Ishikawa (cell line): ENCODE measurements around the gene SYT17.

GRCh38 chr16:15948748-15949013 lies 735 bp upstream of the ABCC1 start:
- RRBS: no CpG with 5 or more reads among the region's 8 CpGs

- RRBS: 28% methylated on average over 5 of the region's 17 CpGs
Measured at GRCh38 chr16:16009204-16010244, 60.1 kb downstream of the ABCC1 start.

GRCh38 chr16:16028239-16028857 lies 78.9 kb downstream of the ABCC1 start:
- RRBS: 57% methylated on average over 4 of the region's 16 CpGs

GRCh38 chr16:16062402-16062918 lies 113.0 kb downstream of the ABCC1 start:
- RRBS: no CpG with 5 or more reads among the region's 12 CpGs

DNA sequence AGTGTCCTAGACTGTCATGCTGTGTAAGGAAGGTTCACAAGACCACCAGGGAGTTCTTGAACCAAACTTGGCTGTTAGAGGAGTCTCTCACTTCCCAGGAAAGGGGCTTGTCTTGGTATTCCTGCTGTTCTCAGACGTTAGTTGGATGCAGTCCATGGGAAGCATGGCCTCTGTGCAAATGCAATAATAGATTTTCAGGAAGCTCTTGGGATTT lies 425.8 kb downstream of the NPIPA7 start:
- RRBS: no CpG with 5 or more reads among the region's 1 CpG

DNA sequence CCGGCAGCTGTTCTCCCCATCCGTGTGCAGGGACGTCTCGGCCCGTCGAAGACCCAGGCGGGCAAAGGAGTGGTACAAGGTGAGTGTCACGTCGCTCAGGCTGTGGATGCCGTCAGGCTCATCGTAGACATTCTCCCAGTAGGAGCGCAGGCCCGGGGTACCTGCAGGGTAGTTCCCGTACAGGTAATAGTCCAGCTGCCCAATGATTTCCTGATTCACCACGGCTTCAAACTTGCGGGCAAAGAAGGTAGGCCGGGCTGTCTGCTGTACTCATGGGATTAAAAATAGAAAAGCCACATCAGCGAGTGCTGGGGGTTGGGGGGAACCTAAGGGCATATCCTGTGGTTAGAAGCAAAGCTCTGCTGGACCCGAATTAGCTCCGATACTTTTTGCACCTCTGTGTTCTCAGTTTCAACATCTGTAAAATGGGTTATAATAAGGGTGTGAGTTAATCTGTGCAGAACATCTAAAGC lies 336.3 kb downstream of the XYLT1 start:
- RRBS: 4% methylated on average over 5 of the region's 20 CpGs

DNA sequence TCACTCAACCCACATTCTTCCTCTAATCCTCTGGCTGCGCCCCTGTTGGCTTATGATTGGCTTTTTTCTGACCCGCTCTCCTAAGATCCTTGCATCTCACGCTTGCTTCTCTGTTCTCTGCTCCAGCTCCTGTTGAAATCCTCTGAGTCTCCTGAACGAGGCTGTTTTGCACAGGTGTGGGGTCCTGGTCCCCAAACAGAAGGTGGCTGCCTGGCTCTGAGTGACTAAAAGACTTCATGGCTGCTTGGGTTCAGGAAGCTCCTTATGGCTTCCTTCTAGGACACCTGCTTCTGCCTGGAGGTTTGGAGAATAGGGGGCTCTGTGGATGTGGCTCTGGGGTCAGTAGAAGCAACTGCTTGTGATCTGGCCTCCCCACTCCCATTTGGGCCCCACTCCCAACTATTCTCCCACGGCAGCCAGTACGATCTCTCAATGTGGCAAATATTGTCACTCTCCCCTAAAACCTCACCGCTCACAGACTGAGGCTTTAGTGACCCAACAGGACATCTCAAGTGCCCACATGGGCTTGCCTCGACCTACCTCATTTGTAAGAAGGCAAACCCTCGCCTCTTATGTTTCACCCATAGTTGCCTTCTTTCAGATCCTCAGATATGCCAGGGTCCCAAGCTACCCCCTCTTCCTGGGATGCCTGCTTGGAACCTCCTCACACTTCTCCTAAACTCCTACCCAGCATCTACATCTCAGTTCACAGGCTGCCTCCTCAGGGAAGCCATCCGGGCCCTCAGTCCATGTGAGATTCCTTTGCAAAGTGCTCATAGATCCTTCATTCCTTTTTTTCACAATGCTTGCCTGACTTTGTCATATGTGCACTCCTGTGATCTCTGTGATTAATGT lies 282.7 kb downstream of the XYLT1 start:
- RRBS: no CpG with 5 or more reads among the region's 10 CpGs

DNA sequence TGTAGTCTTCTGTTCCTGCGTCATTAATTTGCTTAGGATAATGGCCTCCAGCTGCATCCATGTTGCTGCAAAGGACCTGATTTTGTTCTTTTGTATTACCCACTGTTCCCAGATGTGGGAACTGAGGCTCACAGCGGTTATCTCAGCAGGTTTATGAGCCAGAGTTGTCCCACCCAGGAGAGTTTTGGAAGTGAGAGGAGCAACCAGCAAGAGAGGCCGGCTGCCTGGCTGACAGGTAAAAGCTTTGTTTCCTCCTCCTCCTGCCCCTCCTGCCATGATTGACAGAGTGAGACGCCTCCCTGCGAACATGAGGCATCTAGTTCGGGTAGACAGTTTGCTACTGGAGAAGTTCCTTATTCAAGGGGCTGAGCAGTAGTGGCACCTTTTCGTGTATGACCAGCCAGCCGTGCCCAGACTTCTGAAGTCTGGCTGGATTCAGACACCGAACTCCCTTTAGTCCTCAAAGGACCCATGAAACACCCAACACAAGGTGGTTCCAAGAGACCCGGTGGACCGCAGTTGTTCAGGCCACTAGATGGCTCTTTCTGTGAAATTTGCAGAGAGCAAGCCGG lies 192.9 kb downstream of the XYLT1 start:
- RRBS: 5% methylated on average over 3 of the region's 12 CpGs

GRCh38 chr16:17405021-17405980 lies 65.5 kb downstream of the XYLT1 start:
- RRBS: 3% methylated on average over 6 of the region's 27 CpGs

DNA sequence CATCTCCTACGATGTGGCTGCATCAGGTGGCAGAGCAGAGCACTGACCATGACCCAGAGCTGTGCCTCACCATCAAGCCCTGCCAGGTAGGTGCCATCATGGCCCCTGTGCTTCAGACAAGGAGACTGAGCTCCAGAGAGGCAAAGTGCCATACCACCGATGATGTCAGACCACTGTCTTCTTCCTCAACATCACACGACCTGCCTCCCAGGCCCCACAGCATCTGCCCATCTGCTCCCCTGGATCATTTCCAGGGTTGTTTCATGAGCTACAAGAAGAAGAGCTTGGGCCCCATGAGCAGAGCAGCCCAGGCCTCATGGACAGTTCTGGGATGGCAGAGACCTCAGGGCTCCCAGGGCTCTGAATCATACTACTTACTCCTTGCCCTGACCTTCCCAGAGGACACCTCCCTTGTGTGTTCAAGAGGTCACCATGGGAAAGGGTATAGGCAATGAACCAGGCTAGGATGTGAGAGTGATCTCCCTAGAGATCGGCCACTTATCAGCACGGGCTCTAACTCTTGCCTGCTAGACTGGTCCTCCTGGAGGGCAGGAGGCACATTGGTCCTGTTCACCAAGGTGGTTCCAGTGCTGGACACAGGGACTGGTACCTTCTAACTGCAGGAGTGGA lies 9.8 kb downstream of the XYLT1 start:
- RRBS: no CpG with 5 or more reads among the region's 5 CpGs

GRCh38 chr16:17529915-17530468 lies 59.2 kb upstream of the XYLT1 start:
- RRBS: no CpG with 5 or more reads among the region's 6 CpGs

- RRBS: no CpG with 5 or more reads among the region's 7 CpGs
Measured at GRCh38 chr16:18535290-18535791, 26.6 kb downstream of the NOMO2 start.

DNA sequence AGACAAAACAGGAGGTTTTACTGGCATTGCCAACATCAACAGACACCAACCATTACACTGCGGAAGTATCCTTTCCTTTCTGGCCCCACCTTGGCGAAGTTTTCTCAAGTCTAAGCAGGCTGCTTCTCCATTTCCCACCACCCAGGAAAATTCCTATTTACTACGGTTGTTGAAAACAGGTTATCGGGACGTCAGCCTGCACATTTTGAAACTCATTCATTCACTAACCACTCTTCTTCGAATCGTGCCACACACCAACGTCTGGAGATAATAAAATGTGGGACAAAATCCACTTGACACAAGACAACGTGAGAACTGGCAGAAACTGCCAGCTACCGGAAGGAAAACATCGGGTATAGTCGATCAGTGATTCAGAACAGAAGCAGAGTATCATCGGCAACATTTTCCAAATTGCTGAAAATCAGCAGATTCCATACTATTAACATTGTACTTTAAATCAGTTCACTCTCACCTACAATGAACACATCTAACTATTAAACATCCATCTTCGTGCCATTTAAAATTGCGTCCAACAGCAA lies 935 bp downstream of the RPS15A start:
- RRBS: no CpG with 5 or more reads among the region's 15 CpGs

- RRBS: no CpG with 5 or more reads among the region's 5 CpGs
Measured at GRCh38 chr16:18791243-18791595, 1.1 kb upstream of the RPS15A start.

DNA sequence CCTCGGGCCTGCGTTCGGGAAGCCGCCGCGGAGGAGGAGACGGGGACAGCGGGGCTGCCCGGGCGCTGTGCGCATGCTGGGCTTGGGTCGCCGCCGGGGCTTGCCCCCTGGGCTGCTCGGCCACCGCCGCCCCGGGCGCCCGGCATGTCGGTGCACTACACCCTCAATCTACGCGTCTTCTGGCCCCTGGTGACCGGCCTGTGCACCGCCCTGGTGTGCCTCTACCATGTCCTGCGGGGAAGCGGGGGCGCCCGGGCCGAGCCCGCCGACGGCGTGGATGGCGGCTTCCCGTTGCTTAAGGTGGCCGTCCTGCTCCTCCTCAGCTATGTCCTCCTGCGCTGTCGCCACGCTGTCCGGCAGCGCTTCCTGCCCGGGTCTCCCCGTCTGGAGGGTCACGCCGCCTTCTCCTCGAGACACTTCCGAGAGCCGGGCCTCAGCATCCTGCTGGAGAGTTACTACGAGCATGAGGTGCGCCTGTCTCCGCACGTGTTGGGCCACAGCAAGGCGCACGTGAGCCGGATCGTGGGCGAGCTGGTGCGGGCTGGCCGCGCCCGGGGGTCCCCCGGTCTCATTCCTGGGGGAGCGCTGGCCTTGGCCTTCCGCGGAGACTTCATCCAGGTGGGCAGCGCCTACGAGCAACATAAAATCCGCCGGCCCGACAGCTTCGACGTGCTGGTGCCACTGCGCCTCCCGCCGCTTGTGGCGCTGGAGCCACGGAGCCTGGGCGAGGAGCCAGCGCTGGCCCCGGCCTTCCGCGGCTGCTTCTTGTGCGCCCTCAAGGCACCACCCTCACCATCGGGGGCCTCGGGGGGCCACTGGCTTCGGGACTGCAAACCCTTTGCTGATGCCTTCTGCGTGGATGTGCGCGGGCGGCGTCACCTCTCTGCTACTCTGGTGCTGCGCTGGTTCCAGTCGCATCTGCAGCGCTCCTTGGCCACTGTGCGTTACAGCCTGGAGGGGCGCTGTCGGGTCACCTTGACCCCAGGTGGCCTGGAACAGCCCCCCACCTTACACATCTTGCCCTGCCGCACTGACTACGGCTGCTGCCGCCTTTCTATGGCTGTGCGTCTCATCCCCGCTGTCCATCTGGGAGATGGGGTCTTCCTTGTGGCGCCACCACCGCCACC lies 917 bp downstream of the ITPRIPL2 start:
- RRBS: 35% methylated on average over 58 of the region's 105 CpGs

DNA sequence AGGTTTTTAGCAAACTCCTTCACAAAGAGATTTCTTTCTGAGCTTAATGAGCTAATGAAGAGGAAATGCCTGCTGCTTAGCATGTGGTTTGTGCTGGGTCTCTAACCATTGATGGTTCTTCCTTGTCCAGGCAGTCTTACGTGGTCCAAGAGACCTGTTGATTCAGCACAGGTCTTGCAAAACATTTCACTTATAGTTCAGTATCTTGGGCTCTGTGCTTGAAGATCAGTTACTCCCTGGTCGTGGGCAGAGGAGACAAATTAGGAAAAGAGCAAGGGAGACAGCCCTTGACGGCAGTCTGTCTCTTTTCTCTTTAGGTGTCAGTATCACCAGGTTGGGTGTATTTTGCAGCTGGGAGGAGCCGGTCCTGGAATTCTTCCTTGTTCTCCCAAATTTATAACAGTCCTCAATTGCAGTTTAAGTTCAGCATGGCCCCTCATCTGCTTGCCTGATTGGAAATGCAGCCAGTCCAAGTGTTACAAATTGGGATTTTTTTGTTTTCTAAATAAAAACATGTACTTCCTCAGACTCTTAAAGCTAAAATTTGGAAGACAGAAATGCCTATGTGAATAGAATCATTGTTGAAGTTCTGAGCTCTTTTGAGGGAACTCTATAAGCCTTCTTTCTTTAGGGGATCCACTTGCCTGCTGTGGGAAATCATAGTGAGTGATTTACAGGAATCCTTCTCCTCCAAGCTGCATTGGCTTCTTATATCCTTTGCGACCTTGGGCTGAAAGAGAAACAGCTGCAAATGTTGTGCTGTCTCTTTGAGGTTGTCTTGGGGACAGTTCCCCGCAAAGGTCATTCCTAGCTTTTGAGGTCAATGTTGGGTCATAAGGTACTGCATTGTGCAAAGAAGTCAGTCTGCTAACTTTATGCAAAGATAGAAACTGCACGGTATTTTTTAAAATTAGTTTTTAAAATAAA lies 3.6 kb downstream of the ITPRIPL2 start:
- RRBS: no CpG with 5 or more reads among the region's 7 CpGs

DNA sequence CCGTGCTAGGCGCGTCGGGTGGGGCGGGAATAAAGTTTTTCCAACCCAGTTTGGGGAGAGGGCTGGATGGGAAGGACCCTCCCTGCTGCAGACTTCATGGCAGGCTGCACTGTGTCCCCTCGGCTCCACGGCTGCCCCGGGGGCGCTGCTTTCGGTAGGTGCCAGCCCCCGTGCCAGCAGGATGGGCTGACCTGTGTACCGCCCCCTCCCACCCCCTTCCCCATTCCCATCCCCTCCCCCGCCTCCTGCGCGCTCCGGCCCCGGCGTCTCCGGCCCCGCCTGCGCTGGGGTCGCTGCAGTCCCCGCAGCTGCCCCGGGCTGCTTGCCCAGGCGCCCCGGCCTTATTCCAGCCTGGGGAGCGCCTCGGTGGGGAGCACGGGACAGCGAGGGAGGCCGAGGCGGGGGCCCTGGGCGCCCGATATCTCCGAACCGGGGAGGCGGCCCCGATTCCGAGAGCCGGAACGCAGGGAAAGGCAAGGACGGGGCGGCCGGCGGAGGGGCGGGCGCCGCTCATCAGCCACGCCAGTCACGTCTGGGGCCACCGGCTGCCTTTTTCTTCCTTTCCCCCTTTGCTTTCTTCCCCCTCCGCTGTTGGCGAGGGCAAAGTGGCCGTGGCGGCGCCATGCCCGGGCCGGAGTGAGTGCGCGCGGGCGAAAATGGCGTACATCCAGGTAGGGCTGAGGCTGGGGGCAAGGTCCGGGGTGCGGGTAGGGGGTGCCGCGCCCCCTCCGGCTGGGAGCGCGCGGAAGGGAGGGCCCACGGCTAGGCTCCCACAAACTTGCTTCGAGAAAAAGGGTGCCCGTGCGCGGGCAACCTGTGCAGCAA lies at the start of gene SYT17:
Gene SYT17 (plus strand): TSS at position 250 of the 825 bp plus-strand sequence.
- RRBS: 1% methylated on average over 45 of the region's 76 CpGs

- RRBS: no CpG with 5 or more reads among the region's 8 CpGs
Measured at GRCh38 chr16:19389023-19389665, 28.5 kb upstream of the TMC5 start.

DNA sequence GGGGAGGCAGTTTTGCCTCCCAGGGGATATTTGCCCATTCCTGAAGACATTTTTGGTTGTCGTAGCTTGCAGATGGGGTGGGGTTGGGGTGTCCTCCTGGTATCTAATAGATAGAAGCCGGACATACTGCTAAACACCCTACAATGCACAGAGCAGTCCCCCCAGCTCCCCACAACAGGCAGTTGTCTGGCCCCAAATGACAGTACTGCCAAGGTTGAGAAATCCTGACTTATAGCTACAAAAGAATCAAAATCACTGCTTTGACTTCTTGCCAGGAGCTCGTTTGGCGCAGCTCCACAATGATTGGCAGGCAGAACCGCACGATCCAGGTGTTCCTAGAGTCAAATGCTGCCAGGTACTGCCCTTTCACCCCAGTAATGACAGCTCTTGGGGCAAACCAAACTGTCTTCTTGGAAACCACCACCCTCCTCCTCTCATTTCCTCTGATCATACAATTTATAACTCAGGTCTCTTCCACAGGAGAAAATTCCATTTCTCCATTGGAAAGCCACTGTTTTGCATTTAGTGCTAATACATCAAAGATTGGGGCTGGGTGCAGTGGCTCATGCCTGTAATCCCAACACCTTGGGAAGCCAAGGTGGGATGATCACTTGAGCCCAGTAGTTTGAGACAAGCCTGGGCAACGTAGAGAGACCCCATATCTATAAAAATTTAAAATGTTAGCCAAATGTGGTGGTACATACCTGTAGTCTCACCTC lies 2.2 kb upstream of the TMC5 start:
- RRBS: no CpG with 5 or more reads among the region's 7 CpGs

DNA sequence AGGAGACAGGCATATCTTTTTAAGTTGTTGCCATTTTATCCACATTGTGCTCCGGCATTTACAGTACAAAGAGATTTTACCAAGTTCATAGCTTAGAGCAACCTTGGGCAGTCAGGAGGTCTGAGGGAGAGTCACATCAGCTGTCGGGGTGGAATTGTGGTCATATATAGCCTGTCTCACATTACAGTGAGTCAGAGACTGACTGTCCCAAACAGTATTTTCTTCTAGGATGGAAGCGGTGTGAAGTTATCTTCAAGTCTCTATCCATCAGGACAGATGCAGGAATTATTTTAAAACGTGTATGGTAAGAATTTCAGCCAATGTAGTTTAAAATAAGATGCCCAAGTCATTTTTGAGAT lies 53.0 kb downstream of the GPRC5B start:
- RRBS: no CpG with 5 or more reads among the region's 4 CpGs